ENCODE measurements around the genes HPCAL4 and ZMPSTE24.

DNA sequence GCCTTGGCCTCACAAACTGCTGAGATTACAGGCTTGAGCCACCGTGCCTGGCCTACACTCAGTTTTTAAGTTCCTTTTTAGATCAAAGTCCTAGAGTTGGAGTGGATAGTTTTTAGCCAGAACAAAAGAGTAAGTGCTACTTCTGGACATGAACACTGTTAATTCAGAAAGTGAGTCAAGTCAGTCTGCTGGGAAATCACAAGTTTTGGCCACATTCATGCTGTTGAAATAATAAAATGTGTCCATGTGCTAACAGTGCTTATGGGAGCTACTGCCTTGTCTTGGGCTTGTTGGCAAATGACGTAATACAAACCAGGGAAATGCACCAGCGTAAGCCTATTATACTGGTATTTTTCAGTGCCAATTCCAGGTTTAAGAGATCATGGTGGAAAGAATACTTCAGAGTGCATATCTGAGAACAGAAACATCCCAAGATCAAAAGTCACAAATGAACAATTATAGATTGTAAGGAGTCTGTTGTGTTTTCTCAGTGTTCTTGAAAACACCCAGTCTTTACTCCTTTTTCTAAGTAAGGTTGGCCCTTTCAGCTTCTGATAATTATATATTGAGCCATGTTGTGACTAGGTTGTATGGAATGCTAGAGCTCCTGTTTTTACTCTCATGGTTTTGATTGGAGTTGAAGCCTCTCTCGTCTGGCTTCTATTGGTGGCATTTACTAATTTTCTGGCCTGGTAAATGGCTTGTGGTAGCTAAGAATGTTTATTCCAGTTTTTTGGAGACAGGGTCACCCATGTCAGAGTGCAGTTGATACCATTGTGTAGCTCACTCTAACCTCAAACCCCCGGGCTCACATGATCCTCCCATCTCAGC is 84.5 kb downstream of the NDUFS5 start:
- RRBS = no CpG with 5 or more reads among the region's 5 CpGs

- RRBS = no CpG with 5 or more reads among the region's 4 CpGs
Measured at GRCh38 chr1:39131961-39132841, 72.3 kb upstream of the MACF1 start.

- RRBS = no CpG with 5 or more reads among the region's 8 CpGs
Measured at GRCh38 chr1:39213938-39215009, 9.8 kb downstream of the MACF1 start.

DNA sequence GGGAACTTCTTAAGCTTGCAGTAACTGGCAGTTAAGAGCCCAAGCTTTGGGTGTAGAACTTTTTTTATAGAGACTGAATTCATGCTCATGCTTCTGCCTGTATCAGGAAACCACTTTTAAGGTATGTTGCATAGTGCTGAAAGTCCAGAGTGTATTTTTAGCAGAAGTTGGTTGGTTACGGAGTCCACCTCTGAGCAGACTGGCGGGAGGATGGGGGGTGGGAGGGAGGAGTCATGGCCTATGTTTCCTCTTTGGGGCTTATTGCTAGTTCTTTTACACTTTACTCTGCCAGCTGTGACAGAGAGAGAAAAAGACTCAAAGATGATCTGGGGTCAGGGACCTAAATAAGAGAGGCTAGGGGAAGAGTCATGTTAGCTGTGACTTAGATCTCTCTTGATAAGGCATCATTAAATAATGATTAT is 11.1 kb downstream of the MACF1 start:
- RRBS = no CpG with 5 or more reads among the region's 2 CpGs

- RRBS = no CpG with 5 or more reads among the region's 2 CpGs
Measured at GRCh38 chr1:39346866-39347326, 142.4 kb downstream of the MACF1 start.

- RRBS = no CpG with 5 or more reads among the region's 8 CpGs
Measured at GRCh38 chr1:39350656-39351140, 140.7 kb upstream of the BMP8A start.

GRCh38 chr1:39460394-39460916 is 31.0 kb upstream of the BMP8A start:
- RRBS = no CpG with 5 or more reads among the region's 7 CpGs

GRCh38 chr1:39504530-39504880 is 13.1 kb downstream of the BMP8A start:
- RRBS = no CpG with 5 or more reads among the region's 7 CpGs

GRCh38 chr1:39691240-39692177 is at the start of gene HPCAL4:
HPCAL4 (minus strand) TSS chr1:39691433.
- RRBS = 4% methylated on average over 31 of the region's 67 CpGs

DNA sequence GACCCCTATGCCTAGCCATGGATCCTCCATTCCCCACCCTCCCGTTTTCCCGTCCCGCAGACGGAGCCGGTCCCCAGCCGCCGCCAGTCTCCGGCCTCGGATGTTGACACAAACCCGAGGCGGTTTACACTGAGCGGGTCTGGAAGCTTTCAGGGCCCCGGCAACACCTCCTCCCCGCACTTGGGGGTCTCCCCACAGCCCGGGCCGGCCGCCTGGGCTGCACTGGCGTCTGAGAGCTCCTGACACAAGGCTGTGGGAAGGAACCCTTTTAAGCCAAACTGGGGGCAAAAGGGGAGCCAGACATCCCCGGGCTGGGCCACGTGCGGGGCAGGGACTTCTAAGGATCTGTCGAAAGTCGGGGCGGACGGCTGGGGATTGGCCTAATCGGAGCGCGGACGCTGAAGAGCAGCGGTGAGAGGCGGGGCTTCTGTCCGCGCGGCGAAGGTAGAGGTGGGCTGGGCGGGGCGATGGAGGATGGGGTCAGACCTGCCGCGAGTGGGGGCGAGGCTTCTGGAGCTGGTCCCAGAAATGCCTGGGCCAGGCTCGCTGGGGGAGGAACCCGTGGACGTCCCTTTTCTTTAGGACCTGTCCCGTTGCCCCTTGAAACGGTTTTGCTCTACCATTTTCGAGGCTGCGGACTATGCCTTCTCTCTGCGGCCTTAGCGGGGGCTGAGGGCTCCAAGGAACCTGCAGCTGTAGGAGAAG is 1.1 kb upstream of the HPCAL4 start:
- RRBS = 3% methylated on average over 8 of the region's 49 CpGs

- RRBS = no CpG with 5 or more reads among the region's 8 CpGs
Measured at GRCh38 chr1:39733020-39733686, 5.5 kb upstream of the PPIE start.

DNA sequence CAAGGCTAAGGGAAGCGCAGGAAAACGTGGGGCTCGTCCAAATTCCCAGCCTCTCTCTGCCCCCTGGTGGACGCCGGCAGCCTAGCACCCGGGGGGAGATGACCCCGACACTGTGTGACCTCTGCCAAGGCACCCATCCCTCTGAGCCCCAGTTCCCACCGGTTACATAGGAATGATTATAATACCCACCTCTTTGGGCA is 11.0 kb upstream of the BMP8B start:
- RRBS = 58% methylated on average over 3 of the region's 8 CpGs

GRCh38 chr1:39957157-39957975 is 2.4 kb downstream of the MFSD2A start:
- RRBS = no CpG with 5 or more reads among the region's 6 CpGs

- RRBS = no CpG with 5 or more reads among the region's 7 CpGs
Measured at GRCh38 chr1:39966158-39966815, 11.3 kb downstream of the MFSD2A start.

- RRBS = no CpG with 5 or more reads among the region's 3 CpGs
Measured at GRCh38 chr1:39981887-39982345, 27.0 kb downstream of the MFSD2A start.

DNA sequence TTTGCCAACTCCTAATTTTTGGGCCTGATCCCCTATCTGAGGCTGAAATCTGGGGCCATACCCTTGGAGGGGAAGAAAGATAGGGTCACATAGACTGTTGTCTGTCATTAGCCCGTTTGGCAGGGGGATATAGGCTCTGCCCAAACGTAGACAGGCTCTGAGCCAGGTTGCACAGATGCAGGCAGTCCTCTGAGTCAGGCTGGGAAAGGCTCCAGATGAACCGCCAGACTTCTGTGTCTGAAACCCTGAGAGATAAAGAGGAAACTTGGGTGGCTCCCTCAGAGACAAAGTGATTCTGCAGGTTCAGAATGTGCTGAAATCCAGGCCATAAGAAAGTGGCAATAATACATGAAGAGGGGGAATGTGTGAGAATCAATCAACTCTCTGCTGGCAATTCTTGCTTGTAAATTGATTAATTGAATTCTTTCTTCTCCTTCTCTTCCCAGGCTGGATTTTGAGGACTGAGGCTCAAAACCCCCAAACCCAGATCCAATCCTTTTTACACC is 3.9 kb upstream of the CAP1 start:
- RRBS = no CpG with 5 or more reads among the region's 3 CpGs

DNA sequence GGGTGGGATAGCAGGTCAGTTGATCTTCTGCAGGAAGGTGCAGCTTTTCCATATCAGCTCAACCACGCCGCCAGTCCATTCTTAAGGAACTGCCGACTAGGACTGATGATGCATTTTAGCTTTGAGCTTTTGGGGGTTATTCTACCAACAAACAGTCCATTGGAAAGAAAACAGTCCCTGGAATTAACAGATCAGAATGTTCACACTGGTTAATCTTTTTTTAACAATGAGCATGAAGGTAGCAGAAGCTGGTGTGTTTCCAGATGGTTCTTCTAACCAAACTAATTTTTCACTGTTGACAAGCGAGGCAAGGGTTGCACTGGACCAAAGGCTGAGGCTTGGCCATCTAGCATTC is 25.4 kb downstream of the PPT1 start:
- RRBS = no CpG with 5 or more reads among the region's 4 CpGs

- RRBS = no CpG with 5 or more reads among the region's 3 CpGs
Measured at GRCh38 chr1:40239507-40240209, 8.1 kb upstream of the TMCO2 start.

GRCh38 chr1:40257104-40257617 is 875 bp upstream of the ZMPSTE24 start:
- RRBS = no CpG with 5 or more reads among the region's 16 CpGs

DNA sequence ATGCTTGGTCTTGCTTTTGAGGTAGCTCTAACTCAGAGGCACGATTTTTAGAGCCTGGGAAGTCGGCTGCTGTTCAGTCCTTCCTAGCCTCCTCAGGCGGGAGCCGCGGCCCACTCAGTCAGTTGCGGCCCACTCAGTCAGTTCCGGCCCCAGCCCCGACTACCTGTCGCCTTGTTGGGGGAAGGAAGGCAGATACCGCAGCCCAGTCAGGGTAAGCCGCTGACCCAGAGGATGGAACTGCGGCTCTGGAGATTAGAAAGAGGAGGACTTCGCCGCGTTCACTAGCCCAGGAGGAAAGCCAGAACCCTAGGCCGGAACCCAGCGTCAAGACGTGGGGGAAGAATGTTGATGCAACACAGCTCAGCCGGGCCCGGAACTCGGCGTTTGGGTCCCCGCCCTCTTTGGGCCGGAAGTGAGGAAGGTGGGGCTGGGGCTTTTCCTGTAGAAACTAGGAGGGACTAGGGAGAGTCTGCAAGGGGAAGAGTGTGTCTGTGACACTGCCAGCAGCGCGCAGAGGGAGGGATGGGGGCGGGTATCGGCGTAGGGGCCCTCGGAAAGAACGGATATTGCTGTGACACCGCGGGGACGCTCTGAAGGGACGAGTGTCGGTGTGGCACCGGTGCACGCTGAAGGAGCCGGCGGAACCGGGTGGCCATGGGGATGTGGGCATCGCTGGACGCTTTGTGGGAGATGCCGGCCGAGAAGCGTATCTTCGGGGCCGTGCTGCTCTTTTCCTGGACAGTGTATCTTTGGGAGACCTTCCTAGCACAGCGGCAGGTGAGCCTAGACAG is at the start of gene ZMPSTE24:
ZMPSTE24 (plus strand) TSS at position 619 of the 791 bp plus-strand sequence.
- RRBS = 2% methylated on average over 8 of the region's 49 CpGs

Measured in AG09309 (cell line).